Measurements from ENCODE around the genes CFB, AGPAT1, AGER, HLA-DQA2 and HLA-DOB.

DNA sequence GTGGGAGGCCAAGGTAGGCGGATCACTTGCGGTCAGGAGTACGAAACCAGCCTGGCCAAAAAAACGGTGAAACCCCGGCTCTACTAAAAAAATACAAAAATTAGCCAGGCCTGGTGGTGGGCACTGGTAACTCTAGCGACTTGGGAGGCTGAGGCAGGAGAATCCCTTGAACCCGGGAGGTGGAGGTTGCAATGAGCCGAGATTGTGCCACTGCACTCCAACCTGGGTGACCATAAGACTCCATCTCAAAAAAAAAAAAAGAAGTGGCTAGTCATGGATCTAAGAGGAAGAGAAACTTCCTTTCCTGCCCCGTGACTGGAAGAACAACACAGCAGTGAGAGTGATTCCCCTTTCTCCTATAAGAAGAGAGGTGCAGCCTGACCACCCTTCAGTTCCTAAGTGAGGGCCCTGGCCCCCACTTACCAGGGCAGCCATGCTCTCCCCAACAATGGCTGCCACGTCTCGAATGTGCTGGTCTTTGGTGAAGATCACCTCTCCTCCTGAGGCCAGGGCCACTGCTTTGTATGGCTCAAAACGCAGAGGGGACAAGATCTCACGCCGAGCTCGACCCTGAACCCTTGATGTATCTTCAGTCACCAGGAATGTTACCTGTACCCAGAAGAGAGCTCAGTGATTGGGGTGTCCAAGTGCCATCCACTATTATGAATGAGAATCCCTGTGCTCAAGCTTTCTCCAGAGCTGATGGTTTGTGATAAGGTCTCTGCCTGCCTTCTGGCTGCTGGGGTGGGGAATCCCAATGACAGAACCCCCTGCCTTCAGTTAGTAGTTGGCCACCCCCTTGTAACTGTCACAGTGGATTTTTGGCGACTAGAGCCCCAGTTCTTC is 6.4 kb downstream of the SAPCD1 start:
- PRO-cap: no peak

DNA sequence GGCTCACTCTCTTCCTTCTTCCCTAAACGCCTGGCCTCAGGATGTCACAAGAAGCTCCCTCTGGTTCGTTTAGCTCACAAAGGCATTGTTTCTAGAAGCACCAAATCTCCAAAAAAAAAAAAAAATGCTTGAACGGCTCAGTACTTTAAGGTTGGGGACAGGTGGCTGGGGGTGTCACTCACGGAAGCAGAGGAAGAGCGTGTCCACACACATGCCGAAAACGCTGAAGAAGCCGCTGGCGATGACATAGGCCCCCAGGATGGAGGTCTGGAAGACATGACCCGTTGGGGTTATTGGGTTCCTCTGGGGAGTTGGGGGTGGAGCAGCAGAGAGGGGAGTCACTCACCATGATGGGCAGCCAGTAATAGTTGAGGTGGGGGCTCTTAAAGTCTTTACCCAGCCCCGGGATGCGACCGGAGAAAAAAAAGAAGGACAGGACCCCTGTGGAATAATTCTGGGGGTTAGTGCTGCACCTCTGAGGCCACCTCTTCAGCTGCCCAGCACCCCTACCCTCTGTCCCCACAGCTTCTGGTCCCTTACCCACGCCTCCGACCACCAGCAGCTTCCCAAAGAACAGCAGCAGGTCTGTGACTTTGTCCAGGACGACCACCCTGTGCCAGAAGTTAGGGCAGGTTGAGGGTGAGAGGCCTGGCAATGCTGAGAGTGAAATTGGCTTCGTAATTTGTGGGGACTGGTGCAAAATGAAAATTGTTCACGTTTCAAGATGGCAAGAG is 2.0 kb upstream of the NEU1 start:
- PRO-cap: no peak

DNA sequence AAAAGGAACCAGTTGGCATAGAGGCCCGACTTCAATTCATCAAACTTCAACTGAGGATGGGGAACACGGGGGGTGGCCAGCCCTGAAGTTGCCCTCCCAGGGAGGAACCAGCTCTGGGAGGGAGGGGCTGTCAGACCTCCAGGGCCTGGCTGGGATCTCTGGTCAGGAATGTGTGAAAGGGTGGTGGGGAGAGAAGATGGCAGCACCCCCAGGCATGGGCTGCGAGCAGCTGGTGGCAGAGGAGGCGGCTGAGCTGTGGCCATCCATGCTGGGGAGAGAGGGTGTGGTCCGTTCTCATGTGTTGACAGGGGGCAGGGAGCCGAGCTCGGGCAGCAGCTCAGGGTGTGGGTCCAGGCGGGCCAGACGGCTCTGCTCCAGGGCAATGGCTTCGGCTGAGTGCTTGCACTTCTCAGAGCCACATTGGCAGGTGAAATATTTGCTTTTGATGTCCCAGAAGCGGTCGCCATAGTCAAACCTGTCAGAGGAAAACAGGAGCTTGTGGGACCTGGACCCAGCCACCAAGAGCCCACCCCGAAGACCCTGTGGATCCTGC is 1.1 kb upstream of the SLC44A4 start:
- PRO-cap: no peak

DNA sequence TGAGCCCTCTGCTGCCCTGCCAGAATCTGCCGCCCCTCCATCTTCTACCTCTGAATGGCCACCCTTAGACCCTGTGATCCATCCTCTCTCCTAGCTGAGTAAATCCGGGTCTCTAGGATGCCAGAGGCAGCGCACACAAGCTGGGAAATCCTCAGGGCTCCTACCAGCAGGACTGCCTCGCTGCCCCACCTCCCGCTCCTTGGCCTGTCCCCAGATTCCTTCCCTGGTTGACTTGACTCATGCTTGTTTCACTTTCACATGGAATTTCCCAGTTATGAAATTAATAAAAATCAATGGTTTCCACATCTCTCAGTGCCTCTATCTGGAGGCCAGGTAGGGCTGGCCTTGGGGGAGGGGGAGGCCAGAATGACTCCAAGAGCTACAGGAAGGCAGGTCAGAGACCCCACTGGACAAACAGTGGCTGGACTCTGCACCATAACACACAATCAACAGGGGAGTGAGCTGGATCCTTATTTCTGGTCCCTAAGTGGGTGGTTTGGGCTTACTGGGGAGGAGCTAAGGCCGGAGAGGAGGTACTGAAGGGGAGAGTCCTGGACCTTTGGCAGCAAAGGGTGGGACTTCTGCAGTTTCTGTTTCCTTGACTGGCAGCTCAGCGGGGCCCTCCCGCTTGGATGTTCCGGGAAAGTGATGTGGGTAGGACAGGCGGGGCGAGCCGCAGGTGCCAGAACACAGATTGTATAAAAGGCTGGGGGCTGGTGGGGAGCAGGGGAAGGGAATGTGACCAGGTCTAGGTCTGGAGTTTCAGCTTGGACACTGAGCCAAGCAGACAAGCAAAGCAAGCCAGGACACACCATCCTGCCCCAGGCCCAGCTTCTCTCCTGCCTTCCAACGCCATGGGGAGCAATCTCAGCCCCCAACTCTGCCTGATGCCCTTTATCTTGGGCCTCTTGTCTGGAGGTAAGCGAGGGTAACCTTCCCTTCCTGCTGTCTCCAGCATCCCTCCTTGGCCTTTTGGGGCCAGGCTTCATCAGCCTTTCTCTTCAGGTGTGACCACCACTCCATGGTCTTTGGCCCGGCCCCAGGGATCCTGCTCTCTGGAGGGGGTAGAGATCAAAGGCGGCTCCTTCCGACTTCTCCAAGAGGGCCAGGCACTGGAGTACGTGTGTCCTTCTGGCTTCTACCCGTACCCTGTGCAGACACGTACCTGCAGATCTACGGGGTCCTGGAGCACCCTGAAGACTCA is at the start of gene CFB:
Gene CFB (plus strand): TSS at position 728 of the 1,204 bp plus-strand sequence.
- PRO-cap: no peak

GRCh38 chr6:31969616-31970520 is 2.1 kb downstream of the DXO start:
- PRO-cap: no peak

- PRO-cap: no peak
These were observed 27.2 kb downstream of the TNXB start for GRCh38 chr6:32081780-32082413.

GRCh38 chr6:32146105-32147161 is 5.3 kb downstream of the PRRT1 start:
- PRO-cap: no peak

- PRO-cap: bidirectional peak, plus-strand start at chr6:32176252, minus-strand start at chr6:32176105
These were observed at the start of gene AGPAT1 for GRCh38 chr6:32175689-32176431. AGPAT1 (minus strand) TSS chr6:32176084.

GRCh38 chr6:32183887-32184813 is at the start of gene AGER:
AGER (minus strand) TSS chr6:32184253.
- PRO-cap: no peak

DNA sequence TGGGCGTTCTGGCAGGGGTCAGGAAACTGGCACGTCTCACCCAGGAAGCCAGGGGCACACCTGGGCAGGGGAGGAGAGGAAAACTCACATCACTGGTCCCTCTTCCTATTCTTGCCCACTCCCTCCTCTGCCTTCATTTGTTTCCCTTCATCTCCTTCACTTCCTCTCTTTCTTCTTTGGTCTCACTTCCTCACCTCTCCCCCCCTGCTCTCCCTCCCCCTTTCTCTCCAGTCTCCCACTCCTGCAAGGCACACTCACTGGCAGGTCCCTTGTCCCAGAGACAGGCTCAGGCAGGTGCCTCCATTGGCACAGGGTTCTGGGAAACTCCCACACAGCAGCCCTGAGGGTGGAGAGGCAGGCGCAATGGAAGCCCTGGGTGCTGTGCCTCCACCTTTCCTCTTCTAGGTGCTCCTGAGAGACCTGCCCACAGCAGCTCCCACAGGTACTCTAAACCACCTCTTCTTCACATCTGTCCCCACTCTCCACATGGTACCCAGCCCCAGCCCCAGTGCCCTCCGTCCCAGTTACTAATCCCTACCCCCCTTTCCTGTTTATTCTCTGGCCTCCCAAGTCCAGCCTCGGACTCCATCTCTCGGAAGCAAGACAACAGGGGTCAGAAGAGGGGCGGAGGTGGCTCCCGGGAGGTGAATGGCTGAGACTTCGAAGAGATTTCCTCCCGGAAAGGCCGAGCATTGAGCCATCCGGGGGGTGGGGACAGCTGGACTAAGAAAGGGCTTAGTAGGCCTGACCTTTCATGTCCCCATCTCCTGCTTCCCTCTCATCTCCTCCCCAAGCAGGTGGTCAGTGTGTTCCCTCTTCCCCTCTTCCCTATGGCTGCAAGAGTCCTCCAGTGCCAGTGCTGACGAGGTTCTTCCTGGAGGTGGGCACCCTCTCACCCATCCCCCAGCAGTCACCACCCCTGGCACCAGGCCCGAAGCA is 851 bp downstream of the NOTCH4 start:
- PRO-cap: no peak

- PRO-cap: no peak
These were observed 32.0 kb upstream of the NOTCH4 start for GRCh38 chr6:32255914-32256211.

DNA sequence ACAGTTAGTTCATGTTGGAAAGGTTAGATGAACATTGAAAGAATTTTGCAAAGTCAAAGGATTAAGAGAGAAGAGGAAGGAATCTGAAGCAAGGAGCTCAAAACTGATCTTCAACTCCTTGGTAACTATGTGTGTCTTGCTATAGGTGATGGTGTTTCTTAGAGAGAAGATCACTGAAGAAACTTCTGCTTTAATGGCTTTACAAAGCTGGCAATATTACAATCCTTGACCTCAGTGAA is 4.7 kb downstream of the HLA-DRA start:
- PRO-cap: no peak

GRCh38 chr6:32472743-32473397 is 33.2 kb downstream of the HLA-DRA start:
- PRO-cap: no peak

DNA sequence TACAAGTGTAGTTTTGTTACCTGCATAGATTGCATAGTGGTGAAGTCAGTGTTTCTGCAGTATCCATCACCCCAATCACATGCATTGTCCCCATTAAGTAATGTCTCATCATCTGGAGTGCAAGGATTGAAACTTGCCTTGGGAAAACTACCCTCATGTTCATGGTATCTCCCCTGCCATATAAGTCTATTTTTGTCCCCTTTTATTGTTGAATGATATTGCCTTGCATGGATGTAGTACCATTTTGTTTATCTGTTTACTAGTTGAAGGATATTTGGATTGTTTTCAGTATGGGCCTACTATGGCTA is 19.8 kb upstream of the HLA-DRB5 start:
- PRO-cap: no peak

DNA sequence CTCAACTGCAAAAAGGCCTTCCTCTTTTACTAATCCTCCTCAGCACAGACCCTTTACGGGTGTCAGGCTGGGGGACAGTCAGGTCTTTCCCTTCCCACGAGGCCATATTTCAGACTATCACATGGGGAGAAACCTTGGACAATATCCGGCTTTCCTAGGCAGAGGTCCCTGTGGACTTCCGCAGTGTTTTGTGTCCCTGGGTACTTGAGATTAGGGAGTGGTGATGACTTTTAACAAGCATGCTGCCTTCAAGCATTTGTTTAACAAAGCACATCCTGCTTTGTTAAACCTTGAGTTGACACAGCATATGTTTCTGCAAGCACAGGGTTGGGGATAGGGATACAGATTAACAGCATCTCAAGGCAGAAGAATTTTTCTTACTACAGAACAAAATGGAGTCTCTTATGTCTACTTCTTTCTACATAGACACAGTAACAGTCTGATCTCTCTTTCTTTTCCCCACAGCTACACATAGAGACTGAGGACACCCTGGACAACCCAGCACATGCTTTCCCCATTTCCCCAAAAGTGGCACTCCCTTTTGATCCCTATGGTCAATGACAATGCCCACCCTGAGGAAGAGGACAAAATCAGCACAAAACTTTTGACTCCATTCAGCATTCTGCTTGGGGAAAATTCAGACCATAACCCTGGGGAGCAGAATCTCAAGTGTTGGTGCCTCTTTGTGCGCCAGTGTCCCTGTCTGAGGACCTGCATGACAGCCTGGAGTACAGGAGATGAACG is 8.7 kb downstream of the HLA-DQB1 start:
- PRO-cap: no peak

DNA sequence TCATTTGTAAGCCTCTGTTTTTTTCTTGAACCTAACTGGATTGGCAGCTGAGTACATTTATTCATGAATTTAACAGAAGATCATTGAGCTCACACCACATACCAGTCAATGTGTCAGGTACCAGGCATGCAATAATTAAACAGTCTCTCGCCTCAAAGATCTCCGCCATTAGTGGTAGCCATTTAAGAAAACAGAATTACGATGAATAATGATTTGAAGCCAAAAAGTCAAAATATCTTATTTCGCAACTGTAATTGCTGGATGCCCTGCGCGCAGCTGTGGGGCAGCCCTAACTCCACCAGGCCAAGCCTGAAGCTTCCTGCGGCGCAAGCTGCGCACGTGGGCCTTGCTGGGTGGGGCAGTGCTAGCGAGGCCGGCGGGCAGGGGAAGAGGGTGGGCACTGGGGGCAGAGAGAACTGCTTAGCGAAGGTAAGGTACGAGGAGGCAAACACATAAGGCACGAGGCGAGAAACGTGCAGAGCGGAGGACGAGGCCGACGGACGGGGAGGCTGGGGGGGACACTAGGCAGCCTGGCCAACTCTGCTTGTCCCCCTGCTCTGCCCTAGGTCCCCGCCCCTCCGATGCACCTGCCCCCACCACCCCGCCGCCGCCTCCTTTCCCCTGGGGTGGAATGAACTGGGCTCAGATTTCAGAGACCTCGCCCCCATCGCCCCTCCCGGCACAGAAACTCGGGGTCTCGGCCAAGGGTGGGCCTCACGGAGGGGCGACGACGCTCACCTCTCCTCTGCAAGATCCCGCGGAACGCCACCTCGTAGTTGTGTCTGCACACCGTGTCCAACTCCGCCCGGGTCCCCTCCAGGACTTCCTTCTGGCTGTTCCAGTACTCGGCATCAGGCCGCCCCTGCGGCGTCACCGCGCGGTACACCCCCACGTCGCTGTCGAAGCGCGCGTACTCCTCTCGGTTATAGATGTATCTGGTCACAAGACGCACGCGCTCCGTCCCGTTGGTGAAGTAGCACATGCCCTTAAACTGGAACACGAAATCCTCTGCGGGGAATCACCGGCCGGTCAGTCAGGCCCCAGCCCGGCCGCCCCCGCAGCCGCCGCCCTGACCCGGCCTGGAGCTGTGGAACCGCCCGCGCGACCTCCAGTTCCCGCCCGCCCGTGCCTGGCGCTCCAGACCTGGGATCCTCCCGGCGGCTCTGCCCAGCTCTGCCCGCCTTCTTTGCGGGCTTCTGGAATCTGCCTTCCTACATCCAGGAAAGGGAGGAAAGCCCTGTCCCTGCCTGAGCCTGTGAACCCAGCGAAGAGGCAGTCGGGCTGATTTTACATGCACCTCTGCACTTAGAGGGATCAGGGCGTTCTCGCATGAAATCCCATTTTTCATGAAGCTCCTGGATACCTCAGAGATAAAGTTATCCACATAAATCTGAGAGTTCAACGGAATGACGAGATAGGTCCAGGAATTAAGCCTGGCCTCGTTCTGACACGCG is 1.9 kb downstream of the HLA-DQB1 start:
- PRO-cap: no peak

- PRO-cap: no peak
These were observed at the start of gene HLA-DQA2 for GRCh38 chr6:32740976-32741711. HLA-DQA2 (plus strand) TSS chr6:32741391.

DNA sequence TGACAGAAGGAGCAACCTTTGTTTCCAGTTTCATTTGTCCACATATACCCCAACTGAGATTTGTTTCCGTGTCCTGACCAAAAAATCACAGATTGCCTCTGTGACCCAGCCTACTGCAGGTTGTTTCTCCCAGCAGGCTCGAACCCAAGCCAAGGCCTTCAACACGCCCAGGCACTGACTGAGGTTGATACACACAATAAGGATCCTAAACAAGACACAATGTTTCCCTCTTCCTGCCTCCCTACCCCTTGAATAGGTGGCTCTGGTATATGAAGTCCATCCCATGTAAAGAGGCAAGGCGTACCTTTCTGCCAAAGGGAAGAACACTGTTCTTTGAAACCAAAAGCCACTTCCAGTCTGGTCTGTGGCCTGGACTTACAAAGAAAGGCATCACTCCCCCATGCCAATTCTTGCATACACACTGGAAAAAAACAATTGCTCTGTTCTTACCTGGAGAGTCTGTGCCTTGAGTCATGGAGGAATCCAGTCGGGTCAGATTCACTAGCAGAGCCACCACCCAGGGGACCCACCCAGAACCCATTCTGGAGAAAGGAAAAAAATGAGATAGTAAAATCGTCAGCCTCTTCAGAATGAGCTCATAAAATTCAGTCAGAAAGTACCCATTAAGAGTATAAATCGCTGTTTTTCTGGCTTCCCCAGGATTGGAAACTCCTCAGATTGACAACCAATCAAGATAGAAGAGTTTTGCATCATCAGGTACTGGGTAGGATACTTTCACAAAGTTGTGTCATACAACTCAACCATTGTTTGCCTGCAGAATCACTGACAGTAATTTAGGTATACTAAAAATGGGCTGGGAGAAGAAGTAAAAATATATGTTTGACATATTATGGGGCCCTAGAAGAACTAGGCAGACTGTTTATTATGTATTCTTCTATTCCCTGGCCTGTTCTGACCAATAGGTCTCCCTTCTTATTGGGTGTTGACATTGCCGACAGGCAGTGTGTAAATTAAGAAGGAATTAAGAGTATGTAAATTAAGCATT is at the start of gene HLA-DOB:
Gene HLA-DOB (minus strand): TSS at position 592 of the 1,006 bp plus-strand sequence.
- PRO-cap: no peak

GRCh38 chr6:32852979-32853367 is 531 bp downstream of the TAP1 start:
- PRO-cap: no peak

GRCh38 chr6:32938229-32939018 is 2.4 kb downstream of the HLA-DMB start:
- PRO-cap: no peak